Bronchus fibroblast of lung (primary cell): ENCODE results near the genes PEX11A, ARPIN, NGRN and IQGAP1.

GRCh38 chr15:89631533-89632479 lies 23.5 kb downstream of the KIF7 start:
- RAMPAGE, long total RNA, result no peak

DNA sequence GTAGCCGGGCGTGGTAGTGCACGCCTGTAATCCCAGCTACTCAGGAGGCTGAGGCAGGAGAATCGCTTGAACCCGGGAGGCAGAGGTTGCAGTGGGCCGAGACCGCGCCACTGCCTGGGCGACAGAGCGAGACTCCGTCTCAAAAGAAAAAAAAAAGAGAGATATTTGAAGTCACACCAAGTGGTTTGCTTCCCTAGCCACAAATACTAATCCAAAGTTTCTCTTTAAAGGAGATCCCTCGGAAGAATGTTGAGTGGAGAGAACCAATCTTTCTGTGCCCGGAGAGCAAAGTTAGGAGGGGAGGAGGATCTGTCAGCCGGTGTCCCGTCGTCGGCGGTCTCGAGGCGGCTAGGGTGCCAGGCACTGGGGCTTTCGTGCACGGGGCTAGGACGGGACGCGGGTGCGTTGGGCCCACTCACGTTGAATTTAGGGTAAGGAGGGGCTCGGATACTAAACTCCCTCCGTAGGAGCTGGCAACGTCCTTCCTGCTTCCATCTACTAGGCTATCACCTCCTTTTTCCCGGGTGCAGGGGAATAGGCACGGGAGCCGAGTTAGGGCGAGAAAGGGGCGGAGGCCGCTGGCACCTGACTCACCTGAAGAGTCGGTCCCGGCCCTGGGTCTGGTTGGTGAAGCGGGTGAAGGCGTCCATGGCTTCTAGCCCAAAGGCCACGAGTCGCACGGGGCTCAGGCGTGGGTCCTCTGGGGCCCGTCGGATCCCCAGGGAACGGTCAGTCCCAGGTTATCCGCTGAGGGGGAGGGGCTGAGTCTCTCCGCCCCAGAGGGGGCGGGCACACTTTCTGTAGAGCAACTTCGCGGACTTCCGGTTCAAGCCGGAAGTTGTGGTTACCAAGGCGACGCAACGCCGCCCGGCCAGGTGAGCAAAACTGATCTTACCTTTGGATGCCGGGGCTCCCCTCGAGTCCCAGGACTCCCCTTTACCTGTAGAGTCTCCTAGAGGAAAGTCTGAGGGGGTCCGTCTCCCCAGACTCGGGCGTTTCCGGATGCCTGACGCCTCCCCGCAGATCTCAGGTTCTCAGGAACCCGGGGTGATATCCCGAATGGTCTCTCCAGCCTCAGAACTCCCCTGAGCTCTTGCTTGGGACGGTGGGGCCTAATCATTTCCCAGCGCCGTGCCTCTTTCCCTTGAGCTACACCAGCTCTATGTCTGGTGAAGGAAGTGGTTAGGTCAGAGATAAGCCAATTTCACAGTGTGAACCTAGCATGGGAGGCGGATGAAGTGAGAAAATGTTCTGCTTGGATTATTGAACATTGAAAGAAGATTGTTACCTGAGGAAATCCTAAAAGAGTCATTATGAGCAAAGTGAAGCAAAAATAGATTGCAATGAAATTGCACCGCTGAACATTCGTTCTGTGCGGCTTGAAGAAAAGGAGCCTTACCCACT lies at the start of gene PEX11A:
Gene PEX11A, minus strand, starts transcription at position 772 of the 1,404 bp plus-strand sequence.
- RAMPAGE, long total RNA, result no peak

- RAMPAGE, long total RNA, result no peak
Measured at GRCh38 chr15:89761048-89761864, 10.2 kb upstream of the MESP1 start.

DNA sequence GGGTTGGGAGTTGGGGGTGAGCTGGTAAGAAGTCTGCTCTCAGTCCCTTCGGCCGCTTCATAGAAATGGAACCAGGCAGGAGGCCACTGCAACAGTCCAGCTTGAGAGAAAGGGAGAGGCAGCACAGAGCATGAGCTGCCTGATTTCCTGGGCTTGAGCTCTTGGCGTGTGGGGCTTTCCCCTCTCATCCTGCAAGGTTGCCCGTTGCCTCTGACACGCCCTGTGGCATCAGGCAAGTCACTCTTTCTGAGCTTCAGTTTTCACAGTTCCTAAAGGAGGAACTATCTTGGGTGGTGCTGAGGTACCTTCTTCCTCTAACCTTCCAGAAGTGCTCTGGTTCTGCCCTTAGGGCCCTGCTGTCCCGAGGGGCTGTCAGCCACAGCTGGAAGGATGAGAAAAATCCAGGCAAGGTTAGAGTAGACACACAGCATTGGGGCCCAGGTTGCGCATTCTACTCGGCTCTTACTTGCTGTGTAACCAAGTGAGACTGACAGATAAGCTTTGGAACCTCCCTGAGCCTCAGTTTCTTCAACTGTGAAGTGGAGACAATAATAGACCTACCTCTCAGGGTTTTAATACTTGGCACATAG lies 5.0 kb downstream of the MESP2 start:
- RAMPAGE, long total RNA, result no peak

DNA sequence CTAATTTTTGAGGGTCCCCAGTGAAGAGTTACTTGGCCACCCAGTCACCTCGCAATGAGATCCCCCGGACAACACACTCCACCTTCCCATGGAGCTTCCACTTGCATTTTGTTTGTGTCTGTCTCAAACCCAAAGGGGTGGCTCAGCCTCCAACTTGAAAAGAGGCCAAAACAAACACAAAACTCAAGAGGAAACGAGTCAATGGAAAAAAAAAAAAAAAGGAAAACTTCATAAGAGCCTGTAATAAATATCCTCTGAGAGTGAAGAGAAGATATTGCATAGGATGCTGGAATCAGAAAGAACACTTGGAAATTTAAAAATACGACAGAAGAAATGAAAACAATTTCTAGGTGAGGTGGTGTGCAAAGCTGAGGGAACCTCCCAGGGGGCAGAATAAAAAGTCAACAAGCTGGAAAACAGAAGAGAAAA lies 18.8 kb downstream of the MESP2 start:
- RAMPAGE, long total RNA, result no peak

DNA sequence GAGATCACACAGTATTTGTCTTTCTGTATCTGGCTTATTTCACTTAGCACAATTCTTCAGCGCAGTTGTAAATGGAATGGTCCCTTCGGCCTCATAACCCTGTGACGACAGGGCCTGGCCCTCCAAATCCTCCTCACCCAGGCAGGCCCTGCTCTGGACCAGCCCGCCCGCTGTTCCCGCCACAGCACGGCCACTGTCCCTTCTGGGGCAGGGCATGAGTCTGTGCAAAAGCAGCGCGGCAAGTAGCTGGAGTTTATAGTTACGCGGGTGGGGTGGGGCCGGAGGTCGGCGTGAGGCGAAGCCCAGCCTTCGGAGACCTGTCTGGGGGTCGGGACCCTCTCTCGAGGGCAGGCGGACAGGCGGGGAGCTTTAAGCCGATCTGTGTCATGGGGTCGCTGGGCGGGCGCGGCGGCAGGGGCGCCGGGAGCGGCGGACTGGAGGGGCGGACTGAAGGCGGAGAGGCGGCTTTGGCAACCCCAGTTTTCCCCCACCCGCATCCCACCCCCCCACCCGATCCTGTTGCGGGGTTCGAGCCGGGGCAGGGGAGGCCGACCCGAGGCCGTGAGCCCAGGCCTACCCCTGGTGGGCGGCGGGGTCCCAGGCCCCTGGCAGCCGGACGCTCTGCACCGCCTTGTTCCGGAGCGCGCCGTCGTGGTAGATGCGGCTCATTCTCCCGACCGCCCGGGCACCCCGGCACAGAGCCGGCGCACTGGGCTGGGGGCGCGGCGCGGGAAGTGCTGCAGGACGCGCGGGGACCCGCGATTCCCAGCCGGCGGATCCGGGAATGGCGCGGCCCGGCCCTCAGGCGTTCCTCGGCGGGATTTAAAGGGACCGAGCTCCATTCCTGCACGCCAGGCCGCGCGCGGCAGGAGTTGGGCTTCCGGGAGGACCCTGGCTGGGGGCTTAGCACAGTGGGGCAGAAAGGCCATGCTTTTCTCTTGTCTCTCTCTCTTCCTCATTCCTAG lies at the start of gene ARPIN:
Gene ARPIN, minus strand, starts transcription at position 786 of the 965 bp plus-strand sequence.
- RAMPAGE, long total RNA, result no peak

DNA sequence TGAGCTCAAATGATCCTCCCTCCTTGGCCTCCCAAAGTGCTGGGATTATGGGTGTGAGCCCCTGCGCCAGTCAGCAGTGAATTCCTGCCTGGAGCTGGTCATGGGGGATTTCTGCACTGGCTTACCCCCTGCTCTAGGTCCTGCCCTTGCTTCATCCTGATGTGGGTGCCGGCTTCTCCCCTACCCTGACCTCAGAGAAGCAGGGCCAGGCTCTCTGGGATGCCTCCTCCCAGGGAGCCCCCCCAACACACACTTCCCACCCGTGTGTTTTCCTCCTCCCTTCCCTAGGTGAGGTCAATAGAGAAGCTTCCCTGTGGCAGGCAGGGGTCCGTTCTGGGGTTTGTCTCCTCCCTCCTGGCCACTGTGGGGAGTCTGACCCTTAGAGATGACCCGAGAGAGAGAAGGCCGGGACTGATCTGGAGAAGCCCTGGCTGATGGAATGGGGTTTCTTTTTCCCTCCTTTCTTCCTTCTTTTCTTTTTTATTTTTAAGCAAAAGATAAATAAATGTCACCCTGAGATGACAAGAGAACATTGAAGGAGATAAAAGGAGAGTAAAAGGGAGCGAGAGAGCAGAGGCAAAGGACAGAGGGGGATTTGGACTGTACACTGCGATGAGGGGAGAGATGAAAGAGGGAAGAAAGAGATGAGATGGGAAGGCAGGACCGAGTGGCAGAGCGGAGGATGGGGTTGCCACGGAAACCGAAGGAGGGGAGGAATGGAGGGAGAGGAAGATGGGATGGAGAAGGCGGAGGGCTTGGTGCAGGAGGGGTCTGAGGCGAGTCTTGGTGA lies 48.5 kb downstream of the IDH2 start:
- RAMPAGE, long total RNA, result no peak

DNA sequence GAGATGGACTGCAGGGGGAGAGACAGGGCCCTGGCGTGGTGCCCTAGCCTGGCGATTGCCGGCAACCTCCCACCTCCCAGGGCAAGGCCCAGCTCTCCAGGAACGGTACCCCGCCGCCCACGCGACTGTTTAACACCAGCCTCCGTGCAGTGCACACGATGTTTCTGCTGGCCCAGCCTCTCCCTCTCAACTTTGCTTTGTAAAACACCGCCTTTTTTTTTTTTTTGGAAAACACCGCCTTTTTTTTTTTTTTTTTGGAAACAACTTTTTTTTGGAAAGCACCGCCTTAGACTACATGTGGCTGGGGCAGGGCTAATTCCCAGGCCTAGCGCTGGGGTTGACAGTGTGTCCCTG lies 14.7 kb downstream of the IDH2 start:
- RAMPAGE, long total RNA, result no peak

GRCh38 chr15:90096910-90097327 lies 5.3 kb downstream of the IDH2 start:
- RAMPAGE, long total RNA, result no peak

DNA sequence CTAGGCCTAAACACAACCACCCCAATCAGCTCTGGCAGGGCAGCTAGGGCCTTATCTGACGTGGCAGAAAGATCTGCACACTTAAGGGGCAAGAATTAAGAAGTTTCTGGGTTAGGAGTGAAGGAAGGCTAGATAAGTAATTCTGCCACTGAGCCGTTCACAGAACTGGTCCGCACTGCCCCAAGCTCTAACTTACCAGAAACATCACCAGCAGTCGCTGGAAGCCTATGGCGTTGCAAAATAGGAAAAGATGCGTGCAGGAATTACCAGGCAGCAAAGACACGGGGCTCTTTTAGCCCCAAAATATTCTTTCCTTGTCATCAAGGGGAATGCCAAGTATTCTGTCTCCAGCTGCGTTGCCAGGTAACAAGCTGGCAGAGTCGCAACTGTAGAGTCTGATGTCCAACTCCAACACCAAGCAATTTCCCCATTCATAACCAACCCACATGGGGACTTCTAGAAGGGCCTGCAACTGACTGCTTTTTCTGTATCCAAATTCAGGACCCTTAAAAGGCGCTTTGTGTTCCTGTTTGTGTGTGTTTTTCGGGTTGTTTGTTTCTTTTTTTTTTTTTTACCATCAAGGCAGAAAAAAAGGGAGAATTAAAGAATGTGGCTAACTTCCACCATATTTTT lies 1.8 kb downstream of the IDH2 start:
- RAMPAGE, long total RNA, result no peak

DNA sequence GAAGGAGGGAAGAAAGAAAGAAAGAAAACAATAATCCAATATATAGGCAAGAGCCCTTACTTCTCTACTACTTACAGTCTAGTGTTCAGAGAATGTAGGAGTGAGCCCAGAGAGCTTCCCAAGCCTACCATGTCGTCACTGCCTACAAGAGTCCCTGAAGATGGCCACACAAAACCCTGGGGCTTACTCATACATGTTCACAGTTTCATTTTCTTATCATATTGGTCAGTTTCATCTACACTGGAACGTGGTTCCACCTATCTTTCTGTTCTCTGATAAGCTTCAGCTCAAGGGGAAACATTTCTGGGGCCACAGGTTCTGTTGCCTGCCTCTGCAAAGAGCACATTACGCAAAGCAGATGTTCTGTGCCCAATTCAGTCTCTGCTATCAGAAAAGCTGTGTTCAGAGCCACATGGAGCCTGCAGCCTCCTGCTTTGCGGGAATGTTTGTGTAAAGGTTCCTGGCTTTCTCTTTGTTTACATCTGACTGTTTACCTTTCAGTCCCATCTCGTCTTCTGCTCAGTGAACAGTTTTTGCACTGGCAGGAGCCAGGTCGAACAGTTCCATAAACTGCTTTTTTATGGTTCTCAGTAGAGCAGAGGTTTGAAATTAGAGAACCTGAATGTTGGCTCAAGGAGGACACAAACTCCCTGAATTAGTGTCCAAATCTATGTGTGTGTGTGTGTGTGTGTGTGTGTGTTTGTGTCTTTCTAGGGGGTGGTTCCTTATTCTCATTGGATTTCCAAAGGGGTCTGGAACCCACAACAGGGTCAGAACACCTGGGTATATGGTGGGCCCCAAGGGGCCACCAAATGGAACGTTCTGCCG lies 47.0 kb upstream of the IDH2 start:
- RAMPAGE, long total RNA, result no peak

GRCh38 chr15:90174384-90175048 lies 26.6 kb upstream of the SEMA4B start:
- RAMPAGE, long total RNA, result no peak

GRCh38 chr15:90212673-90213097 lies 11.6 kb downstream of the SEMA4B start:
- RAMPAGE, long total RNA, result no peak

DNA sequence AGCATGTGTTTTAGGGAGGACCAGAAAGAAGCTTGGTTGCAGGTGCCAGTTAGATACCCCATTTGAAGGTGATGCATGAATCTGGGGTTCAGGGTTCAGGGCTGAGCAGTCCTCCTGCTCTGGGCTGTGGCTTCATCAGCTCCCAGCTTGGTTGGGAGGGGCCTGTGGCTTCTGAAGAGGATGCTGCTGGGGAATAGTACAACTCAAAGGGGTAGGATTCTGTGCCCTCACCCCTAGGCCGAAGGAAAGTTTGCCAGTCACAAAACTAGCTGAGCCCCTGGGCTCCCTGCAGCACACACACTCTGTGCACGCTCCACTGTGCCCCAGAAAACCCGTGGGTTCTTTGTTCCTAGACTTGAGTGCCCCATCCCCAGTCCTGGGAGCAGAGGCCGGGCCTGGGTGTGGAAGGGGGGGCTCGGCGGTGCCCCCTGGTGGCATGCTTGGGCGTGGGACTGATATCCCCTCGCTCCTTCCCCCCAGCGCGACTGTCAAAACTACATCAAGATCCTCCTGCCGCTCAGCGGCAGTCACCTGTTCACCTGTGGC lies 14.4 kb downstream of the CIB1 start:
- RAMPAGE, long total RNA, result no peak

DNA sequence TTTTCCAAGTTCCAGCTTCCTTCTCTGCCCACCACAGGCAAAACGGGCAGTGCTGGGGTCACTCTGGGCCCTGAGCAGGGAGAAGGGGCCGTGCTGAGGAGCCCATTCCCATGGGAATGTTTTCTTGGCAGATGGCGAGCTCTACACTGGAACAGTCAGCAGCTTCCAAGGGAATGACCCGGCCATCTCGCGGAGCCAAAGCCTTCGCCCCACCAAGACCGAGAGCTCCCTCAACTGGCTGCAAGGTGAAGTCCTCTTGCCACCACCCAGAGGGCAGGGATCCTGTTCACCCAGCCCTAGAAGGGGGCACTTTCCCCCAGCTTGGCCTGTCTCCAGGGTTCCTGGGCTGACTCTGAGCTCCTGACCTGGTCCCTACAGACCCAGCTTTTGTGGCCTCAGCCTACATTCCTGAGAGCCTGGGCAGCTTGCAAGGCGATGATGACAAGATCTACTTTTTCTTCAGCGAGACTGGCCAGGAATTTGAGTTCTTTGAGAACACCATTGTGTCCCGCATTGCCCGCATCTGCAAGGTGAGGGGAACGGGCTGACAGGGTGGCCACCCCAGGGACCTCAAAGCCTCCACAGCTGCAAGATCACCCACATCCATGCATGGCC lies 12.4 kb downstream of the CIB1 start:
- RAMPAGE, long total RNA, result no peak

- RAMPAGE, long total RNA, result start-site peak on the plus strand at chr15:90265671-90265707, 3,793 and 2,636 reads in 2 replicates
Measured at GRCh38 chr15:90265446-90266556, at the start of gene NGRN. Gene NGRN, plus strand, starts transcription at chr15:90265672.

DNA sequence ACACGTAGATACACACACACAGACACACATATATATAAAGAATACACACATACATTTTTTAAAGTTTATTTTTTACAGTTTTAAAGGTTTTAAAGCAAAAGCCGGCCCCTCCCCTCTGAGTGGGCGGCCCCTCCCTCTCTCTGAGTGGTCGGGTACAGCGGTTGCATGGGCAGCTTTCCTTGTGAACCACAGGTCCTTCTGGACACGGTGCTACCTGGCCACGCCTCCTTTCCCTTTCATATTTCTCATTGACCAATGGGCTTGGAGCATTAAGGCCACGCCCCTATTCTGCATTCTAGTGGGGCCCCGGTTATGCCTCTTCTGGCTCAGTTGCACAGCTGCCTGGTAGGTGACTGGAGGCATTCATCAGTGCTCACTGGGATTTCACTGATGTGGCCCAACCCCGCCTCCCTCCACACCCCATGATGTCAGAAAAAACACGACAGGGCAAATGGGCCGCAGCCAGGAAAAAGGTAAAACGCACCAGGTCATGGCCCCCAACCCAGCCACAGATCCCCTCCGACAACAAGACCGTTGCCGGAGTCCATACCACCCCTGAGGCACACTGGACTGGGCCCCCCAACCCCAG lies 26.2 kb downstream of the NGRN start:
- RAMPAGE, long total RNA, result no peak

DNA sequence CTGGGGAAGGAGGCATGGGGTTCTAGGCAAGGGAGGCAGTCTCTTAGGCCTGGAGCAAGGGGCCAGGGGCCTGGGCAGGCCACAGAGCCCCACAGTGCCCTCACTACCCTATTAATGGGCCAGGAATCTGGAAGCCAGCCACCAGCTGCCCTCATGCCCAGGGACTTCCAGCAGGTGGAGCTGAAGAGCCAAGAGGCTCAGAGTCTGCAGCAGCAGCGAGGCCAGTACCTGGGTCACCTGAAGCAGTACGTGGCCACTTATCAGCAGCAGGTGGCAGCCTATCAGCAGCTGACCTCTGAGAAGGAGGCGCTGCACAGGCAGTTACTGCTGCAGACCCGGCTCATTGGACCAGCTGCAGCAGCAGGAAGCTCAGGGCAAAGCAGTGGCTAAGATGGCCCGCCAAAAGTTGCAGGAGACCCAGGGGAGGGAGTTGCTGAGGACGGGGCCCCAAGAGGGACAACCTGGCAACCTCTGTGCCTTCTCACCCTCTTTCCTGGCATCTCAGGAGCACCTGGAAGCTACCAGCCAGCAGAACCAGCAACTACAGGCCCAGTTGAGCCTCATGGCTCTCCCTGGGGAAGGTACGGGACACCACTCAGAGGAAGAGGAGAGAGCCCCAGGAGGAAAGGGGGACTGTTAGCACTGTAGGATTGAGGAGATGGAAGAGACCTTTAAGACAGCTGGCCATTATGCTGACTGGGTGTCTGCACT lies 28.0 kb downstream of the NGRN start:
- RAMPAGE, long total RNA, result no peak

DNA sequence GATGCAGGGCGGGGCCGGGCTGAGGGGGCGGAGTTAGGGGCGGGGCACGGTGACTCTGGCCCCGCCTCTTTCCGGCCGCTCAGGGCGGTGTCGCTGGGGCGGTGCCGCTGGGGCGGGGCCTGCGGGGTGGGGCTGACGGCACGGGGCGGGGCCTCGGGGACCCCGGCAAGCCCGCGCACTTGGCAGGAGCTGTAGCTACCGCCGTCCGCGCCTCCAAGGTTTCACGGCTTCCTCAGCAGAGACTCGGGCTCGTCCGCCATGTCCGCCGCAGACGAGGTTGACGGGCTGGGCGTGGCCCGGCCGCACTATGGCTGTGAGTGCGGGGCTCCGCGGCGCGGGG lies at the start of gene IQGAP1:
Gene IQGAP1, plus strand, starts transcription at position 159 of the 340 bp plus-strand sequence.
- RAMPAGE, long total RNA, result start-site peak on the plus strand centred at position 209 of the sequence, 75 bp wide, 1,044 and 725 reads in 2 replicates

GRCh38 chr15:90407257-90408475 lies 19.6 kb downstream of the IQGAP1 start:
- RAMPAGE, long total RNA, result no peak